ENCODE results near the gene SETD1B.

GRCh38 chr12:121800256-121800440 lies 3.7 kb upstream of the SETD1B start:
- RRBS, result no CpG with 5 or more reads among the region's 13 CpGs

DNA sequence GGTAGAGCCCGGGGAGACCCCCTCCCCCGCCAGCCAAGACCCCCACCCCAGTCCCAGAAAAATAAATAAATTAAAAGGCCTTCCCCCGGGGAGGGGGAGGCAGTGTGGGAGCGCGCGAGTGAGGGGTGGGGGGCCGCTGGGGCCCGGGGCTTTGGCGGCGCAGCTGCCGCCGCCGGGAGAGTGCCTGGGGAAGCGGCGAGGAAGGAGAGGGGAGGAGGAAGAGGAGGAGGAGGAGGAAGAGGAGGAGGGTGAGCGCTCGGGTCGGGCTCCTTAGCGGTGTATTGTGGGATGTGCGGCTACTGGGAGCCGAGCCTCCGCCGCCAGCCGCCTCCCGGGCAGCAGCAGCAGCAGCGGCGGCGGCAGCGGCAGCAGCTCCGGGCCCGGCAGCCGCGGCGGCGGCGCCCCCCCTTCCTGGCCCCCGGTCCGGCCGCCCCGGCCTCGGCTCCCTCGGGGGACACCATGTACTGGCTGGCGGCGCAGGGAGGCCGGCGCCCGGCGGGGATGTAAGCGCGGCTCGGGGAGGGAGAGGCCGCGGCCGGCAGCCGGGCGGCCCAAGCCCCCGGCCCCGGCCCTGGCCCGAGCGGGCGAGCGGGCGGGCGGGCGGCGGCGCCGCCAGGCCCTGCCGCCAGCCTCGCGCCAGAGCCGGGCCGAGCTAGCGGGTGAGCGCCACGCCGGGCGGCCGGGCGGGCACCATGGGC lies at the start of gene SETD1B:
SETD1B (plus strand) TSS at position 279 of the 698 bp plus-strand sequence.
- RRBS, result 1% methylated on average over 46 of the region's 80 CpGs

DNA sequence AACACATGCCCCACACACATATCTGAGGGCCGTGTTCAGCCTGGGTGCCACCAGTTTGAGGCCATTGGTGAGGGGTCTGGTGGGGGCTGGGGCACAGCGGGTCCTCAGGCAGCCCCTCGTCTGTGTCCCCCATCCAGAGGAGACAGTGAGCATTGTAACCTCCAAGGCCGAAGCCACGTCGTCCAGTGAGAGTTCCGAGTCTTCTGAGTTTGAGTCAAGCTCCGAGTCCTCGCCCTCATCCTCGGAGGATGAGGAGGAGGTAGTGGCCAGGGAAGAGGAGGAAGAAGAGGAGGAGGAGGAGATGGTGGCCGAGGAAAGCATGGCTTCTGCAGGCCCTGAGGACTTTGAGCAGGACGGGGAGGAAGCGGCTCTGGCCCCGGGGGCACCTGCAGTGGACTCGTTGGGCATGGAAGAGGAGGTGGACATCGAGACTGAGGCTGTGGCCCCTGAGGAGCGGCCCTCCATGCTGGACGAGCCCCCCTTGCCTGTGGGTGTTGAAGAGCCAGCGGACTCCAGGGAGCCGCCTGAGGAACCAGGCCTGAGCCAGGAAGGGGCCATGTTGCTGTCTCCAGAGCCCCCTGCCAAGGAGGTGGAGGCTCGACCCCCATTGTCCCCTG lies 15.6 kb downstream of the SETD1B start:
- RRBS, result no CpG with 5 or more reads among the region's 21 CpGs

DNA sequence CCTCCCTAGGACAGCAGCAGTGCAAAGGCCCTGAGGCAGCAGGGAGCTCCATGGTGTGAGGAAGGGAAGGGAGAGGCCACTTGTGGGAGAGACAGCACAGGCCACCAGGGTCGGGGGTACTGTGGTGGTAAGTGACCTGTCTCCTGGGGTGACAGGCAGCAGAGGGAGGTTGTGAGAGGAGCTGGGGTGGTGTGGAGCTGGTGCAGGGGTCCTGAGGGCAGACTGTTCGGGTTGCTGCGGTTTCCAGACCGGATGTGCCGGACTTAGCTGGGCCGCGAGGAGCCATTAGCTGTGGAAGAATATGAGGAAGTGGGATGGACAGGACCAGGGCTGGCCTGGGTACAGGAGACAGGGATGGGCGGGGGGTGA lies 22.6 kb downstream of the SETD1B start:
- RRBS, result no CpG with 5 or more reads among the region's 8 CpGs

DNA sequence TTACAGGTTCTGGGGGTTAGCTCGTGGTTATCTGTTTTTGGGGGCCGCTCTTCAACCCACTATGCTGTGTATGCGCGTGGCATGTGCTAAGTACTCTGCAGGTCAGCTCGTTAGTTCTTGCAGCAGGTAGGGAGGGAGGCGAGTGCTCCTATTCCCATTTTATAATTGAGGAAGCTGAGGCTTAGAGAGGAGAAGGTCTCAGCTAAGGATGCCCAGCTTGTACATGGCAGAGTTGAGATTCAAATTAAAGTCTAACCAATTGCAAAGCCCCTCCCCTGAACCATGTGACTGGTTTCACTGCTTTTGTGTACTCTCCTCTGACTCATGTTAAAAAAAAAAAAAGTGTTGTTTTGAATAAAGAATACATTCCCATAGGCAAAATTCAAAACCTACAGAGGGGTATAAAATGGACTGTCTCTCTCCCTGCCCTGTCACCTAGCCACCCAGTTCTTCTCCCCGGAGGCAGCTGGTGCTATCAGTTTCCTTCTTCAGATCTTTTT lies 5.3 kb downstream of the PSMD9 start:
- RRBS, result no CpG with 5 or more reads among the region's 7 CpGs

DNA sequence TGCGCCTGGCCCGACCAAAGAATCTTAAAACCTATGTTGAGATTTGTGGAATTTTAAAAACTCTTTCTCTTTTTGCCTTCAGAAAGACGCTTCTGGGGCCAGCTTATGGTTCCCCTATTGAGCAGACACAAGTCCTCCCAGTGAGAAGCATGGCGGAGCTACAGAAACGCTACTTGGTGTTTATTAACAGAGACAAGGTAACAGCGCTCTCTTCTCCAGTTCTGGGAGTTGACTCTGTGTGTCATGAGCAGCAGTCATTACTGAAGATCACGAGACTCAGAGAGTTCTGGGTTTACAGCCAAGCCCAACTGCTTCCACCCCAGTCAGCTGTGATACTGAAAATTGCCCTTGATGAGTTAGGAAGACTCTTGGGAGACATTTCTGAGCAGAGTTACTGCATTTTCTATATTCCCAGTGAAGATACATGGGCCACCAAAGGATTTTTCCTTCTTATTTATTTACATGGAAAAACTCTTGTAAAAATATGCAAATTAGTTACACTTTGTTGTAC lies 48.5 kb downstream of the CFAP251 start:
- RRBS, result no CpG with 5 or more reads among the region's 7 CpGs

- RRBS, result 83% methylated on average over 2 of the region's 20 CpGs
Measured at GRCh38 chr12:122013491-122014488, 7.9 kb upstream of the BCL7A start.

DNA sequence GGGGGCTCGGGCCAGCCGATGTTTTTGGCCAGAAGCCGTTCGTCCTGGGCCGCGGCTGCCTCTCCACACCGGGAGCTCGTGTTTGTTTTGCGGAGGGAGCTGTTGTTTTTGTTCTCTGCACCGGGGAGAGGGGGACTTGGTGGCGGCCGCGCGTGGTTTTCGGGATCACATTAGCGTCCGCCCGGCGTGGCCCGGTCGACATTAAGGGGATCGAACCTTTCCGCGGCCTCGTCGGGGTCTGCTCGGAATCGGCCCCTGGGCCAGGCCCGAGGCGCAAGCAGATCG lies 1.2 kb downstream of the BCL7A start:
- RRBS, result under 1% methylated on average over 18 of the region's 31 CpGs

DNA sequence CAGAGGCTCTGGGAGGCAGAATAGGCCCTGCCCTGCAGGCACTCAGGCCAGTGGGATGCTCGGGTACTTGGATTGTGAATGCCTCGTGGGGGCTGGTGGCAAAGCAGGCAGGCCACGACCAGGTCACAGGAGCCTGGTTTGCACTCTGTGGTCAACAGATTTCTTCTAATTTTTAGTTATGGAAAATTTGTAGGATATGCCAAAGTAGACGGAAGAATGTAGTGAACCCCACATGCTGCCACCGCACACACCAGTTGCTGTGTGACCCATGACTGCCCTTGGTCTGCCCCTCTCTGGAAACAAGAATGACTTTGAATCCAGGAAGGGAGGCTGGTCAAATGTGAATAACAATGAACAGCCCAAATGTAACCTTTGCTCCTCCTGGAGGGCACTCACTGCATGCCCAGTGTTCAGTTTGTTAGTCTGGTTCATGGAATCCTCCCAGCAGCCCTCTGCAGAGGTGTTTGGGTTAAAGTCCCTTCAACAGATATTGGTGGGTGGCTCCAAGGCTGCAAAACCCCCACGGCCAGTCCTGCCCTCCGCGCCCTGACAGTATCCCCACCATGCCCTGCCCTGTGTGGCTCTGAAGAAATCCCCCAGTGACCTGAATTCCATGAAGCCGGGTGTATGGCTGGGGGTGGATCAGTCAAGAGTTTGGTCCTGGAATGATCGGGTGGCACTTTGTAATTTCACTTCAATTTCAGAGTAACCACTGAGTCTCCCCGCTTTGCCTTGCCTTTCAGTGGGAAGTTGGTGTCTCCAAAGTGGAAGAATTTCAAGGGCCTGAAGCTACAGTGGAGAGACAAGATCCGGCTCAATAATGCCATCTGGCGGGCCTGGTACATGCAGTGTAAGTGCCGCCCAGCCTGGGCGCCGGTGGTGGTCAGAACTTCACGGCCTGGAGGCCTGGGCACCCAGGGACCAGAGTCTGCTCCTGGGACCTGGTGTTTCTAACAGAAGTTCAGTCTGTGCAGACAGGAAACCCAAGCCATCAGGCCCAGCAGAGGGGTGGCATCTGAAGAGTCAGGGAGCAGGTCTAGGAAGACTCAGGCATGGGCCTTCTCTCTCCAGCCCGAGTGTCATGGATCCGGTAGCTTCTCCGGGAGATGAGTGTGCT lies 47.1 kb downstream of the IL31 start:
- RRBS, result 69% methylated on average over 5 of the region's 20 CpGs

- RRBS, result no CpG with 5 or more reads among the region's 33 CpGs
Measured at GRCh38 chr12:122206408-122207460, 3.2 kb downstream of the B3GNT4 start.

GRCh38 chr12:122363732-122364273 lies 58.7 kb downstream of the CLIP1 start:
- RRBS, result no CpG with 5 or more reads among the region's 9 CpGs

DNA sequence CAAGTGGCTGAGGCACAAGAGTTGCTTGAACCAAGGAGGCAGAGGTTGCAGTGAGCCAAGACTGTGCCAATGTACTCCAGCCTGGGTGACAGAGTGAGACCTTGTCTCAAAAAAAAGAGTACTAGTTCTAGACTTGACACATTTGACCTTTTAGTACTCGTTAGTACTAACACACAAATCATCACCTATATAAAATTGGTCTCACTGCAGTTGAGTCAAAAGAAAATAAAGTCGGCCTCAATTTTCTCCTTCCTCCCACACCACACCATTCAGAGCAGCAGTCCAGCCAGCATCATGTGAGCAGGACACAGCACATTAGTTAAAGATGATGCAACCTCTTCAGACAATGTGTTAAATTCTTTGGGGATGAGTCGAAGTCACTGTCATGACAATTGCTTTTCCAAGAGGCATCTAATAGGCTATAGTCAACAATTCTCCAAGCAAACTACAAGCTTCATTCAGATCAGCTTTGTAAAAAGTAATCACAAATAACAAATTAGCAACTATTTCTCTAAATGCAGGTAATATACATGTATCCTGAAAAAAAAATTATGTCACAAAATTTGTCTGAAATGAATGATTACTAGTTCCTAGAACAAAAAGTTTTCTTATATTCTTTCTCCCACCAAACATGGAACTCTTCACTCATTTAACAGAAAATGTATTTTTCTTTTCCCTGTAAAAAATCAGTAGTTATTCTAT lies 55.6 kb downstream of the CLIP1 start:
- RRBS, result no CpG with 5 or more reads among the region's 3 CpGs

DNA sequence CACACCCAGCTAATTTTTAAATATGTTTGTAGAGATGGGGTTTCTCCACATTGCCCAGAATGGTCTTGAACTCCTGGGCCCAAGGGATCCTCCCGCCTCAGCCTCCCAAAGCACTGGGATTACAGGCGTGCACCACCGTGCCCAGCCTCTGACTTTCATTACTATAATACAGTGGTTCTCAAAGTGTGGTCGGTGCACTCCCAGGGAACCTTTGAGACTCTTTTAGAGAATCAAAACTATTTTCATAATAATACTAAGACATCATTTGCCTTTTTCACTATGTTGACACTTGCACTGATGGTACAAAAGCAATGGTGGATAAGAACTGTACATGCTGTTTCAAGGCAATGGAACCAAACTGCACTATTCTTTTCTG lies 35.4 kb downstream of the CLIP1 start:
- RRBS, result no CpG with 5 or more reads among the region's 4 CpGs

GRCh38 chr12:122393611-122394256 lies 28.7 kb downstream of the CLIP1 start:
- RRBS, result no CpG with 5 or more reads among the region's 9 CpGs

DNA sequence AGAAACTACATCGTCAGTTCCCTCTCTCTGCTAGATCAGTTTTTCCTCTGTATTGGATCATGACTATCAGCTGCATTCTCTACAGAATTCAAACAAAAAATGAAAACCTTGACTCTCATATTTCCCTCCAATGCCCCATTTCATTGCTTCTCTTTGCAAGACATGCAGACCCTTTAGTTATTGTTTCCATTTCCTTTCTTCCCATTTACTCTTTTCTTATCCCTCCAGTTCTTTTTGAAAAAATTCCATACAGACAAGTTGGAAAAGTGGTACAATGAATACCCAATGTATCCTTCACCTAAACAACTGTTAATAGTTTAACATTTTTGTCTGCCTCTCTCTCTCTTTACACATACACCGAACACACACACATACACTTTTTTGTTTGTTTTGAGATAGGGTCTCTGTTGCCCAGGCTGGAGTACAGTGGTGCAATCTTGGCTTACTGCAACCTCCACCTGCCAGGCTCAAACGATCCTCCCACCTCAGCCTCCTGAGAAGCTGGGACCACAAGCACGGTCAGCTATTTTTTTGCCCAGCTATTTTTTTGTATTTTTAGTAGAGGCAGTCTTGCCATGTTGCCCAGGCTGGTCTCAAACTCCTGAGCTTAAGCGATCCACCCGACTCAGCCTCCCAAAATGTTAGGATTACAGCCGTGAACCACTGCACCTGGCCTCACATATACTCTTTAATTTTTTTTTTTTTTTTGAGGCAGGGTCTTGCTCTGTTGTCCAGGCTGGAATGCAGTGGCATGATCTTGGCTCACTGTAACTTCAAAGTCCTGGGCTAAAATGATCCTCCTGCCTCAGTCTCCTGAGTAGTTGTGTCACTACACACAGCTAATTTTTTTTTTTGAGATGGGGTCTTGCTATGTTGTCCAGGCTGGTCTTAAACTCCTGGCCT lies 16.8 kb downstream of the ZCCHC8 start:
- RRBS, result no CpG with 5 or more reads among the region's 7 CpGs

DNA sequence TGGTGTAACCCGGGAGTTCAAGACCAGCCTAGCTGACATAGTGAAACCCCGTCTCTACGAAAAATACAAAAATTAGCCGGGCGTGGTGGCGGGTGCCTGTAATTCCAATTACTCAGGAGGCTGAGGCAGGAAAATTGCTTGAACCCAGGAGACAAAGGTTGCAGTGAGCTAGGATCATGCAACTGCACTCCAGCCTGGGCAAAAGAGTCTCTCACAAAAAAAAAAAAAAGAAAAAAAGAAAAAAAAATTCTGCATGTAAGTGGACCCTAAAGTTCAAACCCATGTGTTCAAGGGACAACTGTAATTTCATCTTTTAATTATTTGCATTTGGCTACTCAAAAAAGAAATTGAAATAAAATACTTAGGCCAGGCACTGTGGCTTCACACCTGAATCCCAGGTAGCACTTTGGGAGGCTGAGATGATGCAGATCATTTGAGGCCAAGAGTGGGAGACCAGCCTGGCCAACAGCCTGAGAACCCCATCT lies 2.2 kb upstream of the ZCCHC8 start:
- RRBS, result no CpG with 5 or more reads among the region's 6 CpGs

GRCh38 chr12:122720900-122721537 lies 4.4 kb upstream of the HCAR3 start:
- RRBS, result no CpG with 5 or more reads among the region's 14 CpGs

DNA sequence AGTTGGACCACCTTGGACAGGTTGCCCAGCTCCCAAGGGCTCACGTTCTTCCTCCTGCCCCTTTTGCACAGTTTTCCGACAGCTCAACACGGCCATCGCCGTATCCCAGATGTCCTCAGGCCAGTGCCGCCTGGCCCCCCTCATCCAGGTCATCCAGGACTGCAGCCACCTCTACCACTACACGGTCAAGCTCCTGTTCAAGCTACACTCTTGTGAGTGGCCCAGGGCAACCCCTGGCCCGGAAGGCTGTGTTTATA lies 18.6 kb downstream of the HIP1R start:
- RRBS, result no CpG with 5 or more reads among the region's 8 CpGs

DNA sequence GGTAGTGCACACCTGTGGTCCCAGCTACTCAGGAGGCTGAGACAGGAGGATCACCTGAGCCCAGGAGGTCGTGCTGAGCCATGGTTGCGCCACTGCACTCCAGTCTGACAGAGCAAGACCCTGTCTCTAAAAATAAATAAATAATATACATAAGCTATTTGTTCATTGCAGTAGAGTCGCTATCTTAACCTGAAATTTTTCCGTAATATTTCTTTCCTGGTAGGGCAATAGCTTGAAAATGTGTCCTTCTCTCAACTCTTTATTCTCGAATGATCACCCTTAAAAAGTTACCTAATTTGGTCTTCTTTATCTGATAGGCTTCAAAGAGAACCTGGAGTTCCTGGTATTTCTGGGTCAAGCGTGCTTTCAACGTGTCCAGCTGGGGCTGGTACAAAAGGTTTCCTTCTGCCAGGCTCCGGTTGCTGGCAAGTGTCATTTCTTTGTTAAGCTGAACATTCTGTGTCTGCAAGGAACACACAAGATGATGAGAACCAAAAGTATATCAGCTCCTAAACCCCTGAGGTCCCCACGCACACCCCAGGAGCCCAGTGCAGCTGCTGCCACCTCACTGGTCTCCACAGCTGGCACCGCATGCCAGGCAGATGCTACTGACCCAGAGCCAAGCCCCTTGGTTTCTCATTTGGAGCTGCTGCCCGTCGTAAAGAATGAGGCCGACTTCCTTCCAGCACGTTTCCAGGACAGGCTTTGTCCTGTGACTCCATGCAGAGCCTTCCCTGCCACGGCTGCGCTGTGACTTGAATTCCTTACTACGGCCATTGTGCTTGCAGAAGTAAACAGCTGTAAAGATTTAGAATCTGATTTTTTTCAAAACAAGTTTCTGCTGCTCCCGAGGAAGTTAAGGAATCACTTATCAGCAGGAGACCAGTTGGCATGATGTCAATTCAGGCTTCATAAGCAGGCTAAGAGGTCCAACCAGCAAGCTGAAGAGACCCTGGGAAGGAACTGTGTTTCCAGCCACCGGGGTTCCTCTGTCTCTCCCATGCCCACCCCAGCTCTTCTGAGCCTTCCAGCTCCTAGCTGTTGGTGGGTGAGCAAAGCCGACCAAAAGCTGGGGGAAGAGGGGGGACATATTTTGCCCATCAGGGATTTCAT lies 25.0 kb downstream of the VPS37B start:
- RRBS, result no CpG with 5 or more reads among the region's 20 CpGs

GRCh38 chr12:122875072-122876113 lies 20.5 kb downstream of the VPS37B start:
- RRBS, result 91% methylated on average over 3 of the region's 12 CpGs